Trachea (tissue), 1 donor: ENCODE measurements around a stretch of chr9.

- PRO-cap: no peak
These were observed 57.2 kb upstream of the NOTCH1 start for GRCh38 chr9:136602947-136603580.

GRCh38 chr9:136625010-136625598 is 37.6 kb upstream of the EGFL7 start:
- PRO-cap: no peak

DNA sequence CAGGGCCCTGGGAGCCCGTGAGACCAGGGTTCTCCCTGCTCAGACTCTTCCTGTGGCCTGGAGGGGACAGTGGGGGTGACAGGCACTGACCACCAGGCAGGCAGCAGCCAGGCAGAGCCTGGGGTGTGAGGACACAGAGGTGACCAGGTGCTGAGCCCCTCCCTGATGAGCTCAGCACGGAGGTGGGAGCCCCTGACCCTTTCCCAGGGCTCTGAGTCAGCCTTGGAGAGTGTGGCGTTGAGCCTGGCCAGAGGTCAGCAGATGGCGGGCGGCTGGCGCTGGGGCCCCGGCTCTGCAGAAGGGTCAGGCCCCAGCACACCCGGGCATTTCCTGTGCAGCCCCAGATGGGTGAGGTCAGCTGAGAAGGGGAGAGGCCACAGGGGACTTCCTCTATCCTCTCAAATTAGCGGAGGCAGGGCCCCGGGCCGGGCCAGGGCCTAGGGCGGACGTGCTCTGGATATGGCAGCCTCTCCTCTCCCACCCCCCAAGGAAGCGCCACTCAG is 17.9 kb upstream of the EGFL7 start:
- PRO-cap: unidirectional peak, plus-strand start at position 260 of the sequence; unidirectional peak, plus-strand start at position 401 of the sequence

GRCh38 chr9:136692692-136693456 is 5.6 kb upstream of the AGPAT2 start:
- PRO-cap: no peak

DNA sequence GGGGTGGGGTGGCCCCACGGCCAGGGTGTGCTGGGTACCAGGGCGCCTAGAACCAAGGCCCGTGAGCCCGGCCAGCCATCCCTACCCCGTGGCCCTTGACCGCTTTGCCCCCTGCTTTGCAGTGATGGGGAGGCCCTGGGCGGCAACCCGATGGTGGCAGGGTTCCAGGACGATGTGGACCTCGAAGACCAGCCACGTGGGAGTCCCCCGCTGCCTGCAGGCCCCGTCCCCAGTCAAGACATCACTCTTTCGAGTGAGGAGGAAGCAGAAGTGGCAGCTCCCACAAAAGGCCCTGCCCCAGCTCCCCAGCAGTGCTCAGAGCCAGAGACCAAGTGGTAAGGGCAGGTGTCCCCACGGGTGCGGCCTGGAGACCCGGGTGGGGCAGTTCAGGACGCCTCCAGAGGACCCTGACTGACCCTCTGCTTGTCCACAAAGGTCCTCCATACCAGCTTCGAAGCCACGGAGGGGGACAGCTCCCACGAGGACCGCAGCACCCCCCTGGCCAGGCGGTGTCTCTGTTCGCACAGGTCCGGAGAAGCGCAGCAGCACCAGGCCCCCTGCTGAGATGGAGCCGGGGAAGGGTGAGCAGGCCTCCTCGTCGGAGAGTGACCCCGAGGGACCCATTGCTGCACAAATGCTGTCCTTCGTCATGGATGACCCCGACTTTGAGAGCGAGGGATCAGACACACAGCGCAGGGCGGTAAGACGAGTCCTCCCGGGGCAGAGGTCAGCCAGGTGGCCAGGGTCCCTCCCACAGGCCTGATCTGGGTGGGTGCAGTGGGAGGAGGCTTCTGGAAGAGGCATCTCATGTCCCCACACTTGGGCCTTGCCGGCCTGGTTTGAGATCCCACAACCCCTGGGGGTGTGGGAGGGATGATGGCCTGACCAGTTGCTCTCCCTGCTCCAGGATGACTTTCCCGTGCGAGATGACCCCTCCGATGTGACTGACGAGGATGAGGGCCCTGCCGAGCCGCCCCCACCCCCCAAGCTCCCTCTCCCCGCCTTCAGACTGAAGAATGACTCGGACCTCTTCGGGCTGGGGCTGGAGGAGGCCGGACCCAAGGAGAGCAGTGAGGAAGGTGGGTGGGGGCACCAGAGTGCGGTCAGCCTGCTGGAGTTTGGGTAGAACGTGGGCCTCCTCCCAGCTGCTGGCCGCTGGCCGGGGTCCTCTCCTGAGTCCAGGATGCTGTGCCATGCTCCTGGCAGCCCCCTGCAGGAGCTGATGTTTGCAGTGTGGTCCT is 3.1 kb upstream of the AJM1 start:
- PRO-cap: no peak

DNA sequence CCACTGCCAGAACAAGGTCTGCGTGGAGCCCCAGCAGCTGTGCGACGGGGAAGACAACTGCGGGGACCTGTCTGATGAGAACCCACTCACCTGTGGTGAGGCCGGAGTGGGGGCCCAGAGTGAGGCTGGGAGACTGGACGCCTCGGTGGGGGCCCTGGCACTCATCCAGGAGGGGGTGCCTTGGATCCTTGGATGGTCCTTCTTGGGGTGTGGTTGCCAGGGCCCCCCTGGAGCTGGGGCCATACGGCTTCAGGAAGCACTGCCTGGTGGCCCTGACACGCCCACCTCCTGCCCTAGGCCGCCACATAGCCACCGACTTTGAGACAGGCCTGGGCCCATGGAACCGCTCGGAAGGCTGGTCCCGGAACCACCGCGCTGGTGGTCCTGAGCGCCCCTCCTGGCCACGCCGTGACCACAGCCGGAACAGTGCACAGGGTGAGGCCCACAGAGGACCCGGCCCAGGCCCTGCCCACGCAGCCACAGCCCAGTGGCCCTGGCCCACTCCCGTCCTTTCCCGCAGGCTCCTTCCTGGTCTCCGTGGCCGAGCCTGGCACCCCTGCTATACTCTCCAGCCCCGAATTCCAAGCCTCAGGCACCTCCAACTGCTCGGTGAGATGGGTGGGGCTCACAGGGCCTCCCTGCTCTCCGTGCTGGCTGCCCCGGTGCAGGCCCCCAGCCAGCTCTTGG is 2.2 kb downstream of the MAMDC4 start:
- PRO-cap: no peak

GRCh38 chr9:136857004-136857646 is 5.0 kb downstream of the MAMDC4 start:
- PRO-cap: no peak

DNA sequence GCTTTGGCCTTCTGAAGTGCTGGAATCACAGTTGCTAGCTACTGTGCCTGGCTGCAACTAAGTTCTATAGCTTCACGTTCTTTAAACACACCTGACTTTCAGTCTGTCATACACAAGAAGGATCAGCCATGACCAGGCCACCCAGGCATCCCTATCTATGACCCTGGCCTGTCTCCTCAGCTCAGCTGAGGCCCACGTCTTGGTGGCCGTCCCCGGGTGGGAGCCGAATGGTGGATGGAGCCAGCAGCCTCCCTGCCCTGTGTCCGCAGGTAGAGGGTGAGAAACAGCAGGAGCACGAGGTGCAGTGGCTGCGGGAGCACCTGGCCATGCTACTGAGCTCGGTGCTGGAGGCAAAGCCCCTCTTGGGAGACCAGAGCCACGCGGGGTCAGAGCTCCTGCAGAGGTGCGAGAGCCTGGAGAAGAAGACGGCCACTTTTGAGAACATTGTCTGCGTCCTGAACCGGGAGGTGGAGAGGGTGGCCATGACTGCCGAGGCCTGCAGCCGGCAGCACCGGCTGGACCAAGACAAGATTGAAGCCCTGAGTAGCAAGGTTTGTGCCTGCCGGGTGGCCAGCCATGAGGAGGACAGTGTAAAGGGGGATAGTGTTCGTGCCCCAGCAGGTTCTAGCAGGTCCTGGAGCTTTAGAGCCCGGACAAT is 24.4 kb downstream of the FBXW5 start:
- PRO-cap: no peak

DNA sequence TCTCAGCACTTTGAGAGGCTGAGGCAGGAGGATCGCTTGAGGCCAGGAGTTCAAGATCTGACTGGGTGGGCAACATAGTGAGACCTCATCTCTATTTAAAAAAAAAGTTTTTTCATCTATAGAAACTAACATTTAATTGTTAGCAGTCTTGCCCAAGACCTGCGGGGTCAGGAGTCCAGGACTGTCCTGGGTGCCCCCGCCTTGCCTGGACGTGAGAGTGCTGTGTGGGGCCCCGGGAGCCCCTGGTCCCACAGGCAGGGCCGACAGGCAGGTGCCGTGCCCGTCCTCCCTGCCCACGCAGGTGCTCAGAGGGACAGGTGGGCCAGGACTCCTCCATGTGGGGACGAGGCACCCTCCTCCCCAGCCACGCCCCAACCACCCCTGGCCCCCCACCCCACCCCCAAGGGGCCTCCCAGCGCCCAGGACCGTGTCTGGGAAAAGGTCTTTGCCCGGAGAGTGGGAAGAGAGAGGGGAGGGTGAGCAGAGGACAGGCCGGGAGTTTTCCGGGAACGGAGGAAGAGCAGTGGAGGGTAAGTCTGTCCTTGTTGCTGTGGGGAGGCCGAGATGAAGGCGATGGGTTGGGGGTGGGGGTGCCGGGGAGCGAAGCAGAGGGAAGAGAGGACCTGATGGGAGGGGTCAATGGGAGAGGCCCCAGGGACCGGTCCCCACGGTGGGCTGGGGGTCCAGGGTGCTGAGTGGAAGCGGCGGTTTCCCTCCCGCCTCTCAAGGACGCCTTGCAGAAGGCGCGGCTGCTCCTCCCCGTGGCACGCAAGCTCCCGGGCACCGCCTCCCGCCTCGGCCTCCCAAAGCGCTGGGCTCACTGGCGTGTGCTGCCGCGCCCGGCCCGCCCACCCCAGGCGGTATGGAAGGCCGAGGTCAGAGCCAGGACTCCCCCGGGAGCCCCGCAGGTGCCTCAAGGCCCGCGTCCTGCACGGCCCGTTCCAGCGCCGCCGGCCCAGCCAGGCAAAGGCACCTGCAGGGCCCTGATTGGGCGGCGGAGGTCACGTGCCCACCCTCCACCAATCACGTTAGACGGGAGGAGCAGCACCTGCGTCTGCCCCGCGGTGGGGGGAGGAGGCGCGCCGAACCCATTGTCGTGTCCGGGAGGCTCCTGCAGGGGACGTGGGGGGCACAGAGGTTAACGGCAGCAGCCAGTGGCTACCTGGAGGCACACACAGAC is 2.5 kb upstream of the LCN12 start:
- PRO-cap: unidirectional peak, minus-strand start at position 731 of the sequence; bidirectional peak, plus-strand start at position 1,057 of the sequence, minus-strand start at position 957 of the sequence

DNA sequence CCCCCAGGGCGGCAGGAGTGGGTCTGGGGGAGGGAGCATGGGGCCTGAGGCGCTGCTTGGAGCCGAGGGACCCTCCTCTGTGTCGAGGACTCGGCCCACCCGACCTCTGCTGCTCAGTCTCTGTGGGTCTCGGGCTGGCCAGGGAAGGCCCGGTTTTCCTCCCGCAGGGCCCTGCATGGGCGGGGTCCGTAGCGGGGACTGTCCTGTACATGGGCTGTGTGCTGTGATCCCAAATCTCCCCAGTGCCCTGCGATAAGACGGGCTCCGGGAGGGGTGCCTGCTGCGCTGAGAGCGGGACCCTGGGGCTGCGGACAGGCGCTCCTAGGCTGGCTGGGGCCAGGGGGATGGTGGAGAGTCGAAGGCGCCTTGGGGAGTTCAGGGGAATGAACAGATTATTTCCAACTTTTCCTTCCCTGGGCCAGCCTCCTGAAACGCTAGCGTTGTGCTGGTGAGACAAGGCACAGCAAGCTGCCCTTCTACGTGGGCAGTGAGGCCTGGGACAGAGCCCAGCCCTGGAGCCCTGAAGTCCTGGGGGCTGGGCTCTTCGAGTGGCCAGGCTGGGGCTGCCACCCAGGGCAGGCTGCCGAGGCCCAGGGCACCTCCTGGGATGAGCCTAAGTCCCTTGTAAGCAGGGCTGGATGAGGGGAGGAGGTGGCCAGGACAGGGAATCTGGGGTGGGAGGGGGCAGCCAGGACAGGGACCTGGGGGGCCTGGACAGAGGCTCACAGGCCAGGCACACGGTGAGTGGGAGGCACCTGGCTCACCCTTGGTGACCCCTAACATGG is 1.6 kb upstream of the LCN12 start:
- PRO-cap: no peak

GRCh38 chr9:136975651-136976100 is 1.6 kb upstream of the PTGDS start:
- PRO-cap: no peak

GRCh38 chr9:136992550-136993108 is 407 bp downstream of the PAXX start:
- PRO-cap: no peak

- PRO-cap: no peak
These were observed 2.6 kb downstream of the ABCA2 start for GRCh38 chr9:137025225-137026105.

DNA sequence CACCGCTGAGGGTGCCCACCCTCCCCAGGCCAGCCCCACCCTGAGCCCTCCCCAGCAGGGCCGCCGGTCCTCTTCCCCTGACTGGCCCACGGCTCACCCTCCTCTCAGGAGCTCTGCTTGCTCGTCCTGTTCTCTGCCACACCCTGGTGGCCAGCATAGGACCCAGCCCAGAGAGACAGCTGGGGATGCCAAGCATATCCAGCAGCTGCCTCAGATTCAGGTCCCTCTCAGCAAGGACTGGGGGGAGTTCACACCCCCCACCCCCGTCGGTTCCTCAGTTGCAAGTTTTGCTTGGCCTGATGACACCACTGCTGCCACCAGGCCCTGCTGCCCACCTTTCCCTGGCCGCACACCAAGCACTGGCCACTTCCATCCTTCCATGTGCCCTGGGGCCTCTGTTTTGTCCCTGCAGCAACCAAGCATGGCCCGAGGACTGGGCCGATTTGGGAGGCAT is 2.1 kb downstream of the SSNA1 start:
- PRO-cap: no peak

DNA sequence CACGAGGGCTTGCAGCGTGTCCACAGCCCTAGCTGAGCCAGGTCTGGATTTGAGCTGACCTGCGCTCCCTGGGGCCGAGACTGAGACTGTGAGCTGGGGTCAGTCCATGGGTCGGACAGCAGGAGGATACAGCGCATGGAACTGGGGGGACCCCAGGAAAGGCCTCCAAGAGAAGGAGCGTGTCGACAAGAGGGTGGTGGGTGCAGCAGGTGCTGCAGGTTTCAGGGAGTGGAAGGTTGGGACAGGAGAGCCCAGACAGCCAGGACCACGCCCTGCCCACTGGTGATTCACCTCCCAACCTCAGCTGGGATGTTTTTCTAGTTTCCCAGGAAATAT is 834 bp upstream of the RNF224 start:
- PRO-cap: no peak

GRCh38 chr9:137269136-137269953 is 8.2 kb upstream of the TOR4A start:
- PRO-cap: no peak

- PRO-cap: unidirectional peak, minus-strand start at chr9:137391578
These were observed 31.6 kb downstream of the EXD3 start for GRCh38 chr9:137391304-137391852.

DNA sequence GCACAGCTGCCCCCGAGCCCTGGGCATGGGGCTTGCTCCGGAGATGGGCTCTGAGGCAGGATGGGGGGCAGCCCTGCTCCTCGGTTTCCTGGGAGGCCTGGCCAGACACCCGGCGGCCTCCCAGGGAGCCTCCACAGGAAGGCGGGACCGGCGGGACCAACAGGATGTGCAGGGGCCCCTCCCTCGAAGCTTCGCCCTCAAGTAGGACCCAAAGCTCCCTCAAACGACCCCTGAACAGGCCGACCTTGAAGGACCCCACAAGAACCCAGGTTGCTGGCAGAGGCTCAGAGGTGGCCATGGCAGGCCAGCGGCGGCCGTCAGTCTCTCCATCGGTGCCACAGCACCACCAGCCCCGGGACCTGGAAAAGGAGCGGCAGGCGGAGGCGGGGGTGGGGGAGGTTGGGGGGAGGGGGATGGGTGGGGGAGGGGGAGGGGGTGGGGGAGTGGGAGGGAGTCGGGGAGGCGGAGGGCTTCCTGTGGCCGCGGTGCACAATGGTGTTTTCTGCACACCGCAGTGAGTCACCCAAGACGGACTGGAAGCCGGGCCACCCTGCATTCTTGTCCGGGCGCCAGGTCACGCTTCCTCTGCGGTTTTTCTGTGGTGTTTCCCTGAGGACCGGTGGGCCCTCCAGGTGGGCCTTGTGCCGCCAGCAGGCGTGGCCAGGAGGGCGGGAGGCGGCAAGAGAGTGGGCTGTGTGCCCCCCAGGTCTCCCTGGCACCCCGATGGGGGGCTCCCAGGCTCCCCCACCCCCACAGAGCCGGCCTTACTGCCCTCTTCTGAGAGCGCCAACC is 11.5 kb downstream of the EXD3 start:
- PRO-cap: bidirectional peak, plus-strand start at position 526 of the sequence, minus-strand start at position 339 of the sequence

- PRO-cap: bidirectional peak, plus-strand start at chr9:137416957, minus-strand start at chr9:137416899
These were observed 6.2 kb downstream of the EXD3 start for GRCh38 chr9:137416761-137417151.

GRCh38 chr9:137461587-137462604 is 2.8 kb upstream of the NSMF start:
- PRO-cap: no peak